ENCODE measurements around a stretch of chr2.

DNA sequence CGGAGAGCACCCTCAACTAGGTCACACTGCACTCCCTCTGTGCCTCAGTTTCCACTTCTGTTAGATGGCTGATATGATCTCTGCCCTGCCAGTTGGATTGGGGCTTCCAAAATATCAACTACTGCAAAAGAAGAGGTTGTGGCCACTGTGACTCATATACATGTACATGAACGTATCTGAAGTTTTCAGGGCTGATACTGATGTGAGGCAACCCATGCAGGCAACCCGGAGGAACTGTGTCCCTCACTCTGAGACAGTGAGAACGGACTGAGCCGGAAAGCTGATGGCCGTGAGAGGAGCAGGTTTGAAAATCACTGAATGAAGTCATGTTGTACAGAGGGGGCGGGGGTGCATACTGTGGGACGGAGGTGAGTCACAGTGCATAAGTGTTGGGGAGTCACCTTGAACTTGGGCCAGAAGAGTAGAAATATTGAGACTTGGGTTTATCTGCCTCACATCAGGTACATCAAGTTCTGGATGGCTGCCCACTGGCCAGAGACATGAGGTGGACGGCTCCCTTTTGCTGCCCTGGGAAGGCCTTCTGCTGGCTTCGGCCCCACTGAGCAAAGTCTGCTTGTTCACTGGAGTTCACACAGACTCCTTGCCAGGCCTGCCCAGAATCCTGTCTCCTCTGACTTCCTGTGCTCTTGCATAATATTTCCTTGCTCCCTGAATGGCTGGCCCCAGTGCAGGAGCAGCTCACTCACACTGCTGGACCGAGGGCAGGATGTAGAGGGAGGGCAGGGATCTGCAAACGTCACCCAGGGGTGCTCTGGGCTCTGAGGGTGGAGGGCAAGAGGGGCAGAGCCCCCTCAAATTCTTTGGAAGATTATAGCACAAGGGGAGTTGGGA is 18.0 kb downstream of the EPAS1 start:
- PRO-cap, 3 experiments = peak in 3 of 3 experiments; most common plus-strand start position 702 of the sequence (in 2); most common minus-strand start position 269 of the sequence (in 3)
- RAMPAGE, long total RNA = no peak
- RRBS, 2 experiments = 12 to 14% methylated on average over 2 to 3 of the region's 12 CpGs

- PRO-cap, 3 experiments = no peak in any of the 3 experiments
- RAMPAGE, long total RNA = no peak
- RRBS, 2 experiments = no CpG with 5 or more reads among the region's 7 CpGs
Measured at GRCh38 chr2:46461804-46462269, 80.5 kb upstream of the RHOQ start.

- PRO-cap, 3 experiments = no peak in any of the 3 experiments
- RAMPAGE, long total RNA = no peak
- RRBS, 2 experiments = no CpG with 5 or more reads among the region's 5 CpGs
Measured at GRCh38 chr2:46545215-46545810, 2.9 kb upstream of the ATP6V1E2 start.

GRCh38 chr2:46642008-46642991 is 25.3 kb downstream of the CRIPT start:
- PRO-cap, 3 experiments = no peak in any of the 3 experiments
- RAMPAGE, long total RNA = no peak
- RRBS, 2 experiments = no CpG with 5 or more reads among the region's 7 CpGs

DNA sequence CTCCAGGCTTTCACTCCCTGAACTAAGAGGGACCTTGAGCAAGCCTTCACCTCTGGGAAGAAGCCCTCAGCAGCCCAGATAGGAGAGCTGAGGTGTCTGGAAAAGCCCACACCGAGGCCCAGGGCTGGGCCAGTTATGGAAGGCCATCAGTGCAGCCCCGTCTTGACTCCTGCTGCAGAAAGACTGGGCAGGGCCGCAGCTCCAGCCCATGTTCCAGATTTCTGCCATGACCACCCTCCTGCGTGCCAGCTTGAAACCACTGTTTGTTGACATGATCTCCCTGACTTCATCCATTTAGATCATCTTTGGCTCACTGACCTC is 36.3 kb downstream of the CRIPT start:
- PRO-cap, 3 experiments = no peak in any of the 3 experiments
- RAMPAGE, long total RNA = no peak
- RRBS, 2 experiments = no CpG with 5 or more reads among the region's 4 CpGs

- PRO-cap, 3 experiments = no peak in any of the 3 experiments
- RAMPAGE, long total RNA = no peak
- RRBS, 2 experiments = no CpG with 5 or more reads among the region's 3 CpGs
Measured at GRCh38 chr2:46656523-46657007, 39.5 kb downstream of the CRIPT start.

- PRO-cap, 3 experiments = peak in 2 of 3 experiments; most common minus-strand start chr2:46818233 (in 2)
- RAMPAGE, long total RNA = no peak
- RRBS, 2 experiments = no CpG with 5 or more reads among the region's 2 CpGs
Measured at GRCh38 chr2:46818106-46818335, 97.6 kb downstream of the MCFD2 start.

GRCh38 chr2:46943761-46944206 is 2.8 kb downstream of the TTC7A start:
- PRO-cap, 3 experiments = no peak in any of the 3 experiments
- RAMPAGE, long total RNA = no peak
- RRBS, 2 experiments = no CpG with 5 or more reads among the region's 2 CpGs

DNA sequence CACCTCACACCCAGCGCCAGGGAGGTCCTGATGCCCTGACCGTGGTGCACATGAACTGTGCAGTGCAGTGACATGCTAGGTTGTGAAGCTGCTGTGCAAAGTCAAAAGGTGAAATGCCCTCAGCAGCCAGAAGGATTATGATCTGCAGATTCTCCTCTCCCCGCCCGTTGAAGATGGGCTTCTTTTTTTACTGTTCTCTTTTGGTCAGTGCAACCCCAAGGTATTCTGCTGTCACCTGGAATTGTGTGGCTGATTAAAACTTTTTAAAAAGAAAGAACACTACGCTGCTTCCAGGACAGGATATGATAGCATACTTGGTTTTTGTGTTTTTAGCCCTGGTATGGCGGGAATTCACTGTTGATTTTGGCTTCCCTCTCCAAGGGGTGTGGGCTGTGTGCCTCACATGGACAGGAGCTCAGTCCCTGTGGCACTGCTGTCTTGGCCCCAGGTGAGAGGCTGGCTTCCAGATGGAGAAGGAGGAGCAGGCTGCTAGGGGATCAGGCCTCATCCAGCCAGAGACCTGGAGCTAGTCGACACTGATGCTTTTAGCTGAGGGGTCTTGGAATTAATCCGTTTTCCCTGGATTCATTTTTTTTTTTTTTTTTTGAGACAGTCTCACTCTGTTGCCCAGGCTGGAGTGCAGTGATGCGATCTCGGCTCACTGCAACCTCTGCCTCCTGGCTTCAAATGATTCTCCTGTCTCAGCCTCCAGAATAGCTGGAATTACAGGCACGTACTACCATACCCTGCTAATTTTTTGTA is 24.1 kb downstream of the TTC7A start:
- PRO-cap, 3 experiments = no peak in any of the 3 experiments
- RAMPAGE, long total RNA = no peak
- RRBS, 2 experiments = no CpG with 5 or more reads among the region's 11 CpGs

DNA sequence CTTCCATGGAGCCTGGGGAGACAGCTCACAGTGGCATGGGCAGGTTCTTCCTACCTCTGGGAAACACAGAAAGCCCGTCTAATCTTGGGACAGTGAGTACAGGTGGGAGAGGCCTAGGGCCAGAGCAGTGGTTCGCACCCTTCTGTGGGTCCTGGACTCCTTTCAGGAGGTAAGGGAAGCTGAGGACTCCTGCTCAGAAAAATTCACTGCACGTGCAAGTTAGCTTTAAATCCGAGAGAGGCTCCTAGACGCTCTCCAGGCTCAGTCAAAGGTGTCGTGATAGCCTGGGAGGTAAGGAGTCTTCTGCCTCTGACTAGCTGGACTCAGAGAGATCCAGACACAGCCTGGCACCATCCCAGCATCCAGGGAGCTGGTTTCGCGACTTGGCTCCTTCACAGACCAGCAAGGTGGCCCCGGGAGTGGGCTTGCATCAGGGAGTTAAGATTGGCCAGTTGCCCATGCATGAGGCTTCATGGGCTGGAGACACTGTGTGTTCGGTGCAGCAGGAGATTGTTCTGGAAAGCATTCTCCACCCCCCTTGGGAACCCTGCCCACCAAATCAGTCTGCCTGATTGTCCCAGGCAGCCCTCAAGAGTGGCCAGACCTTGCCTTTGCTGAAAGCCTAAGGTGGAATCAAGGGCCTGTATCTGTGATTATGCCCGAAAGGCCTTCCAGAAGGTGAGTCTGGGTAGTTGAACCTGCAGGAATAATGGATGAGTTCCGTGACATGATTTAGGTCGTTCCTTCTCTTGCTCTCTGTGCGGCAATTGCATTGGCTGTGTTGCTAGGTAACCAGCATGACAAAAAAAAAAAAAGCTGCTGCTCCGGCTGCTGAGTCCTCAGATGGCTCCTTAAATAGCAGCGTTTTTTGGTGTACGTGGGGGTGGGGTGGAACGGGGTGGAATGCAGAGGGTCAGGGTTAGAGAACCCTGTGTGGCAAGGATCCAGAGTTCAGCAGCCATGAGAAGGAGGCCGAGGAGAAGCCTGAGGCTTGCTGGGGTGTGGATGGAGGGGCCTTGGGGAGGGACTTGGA is 67.4 kb downstream of the TTC7A start:
- PRO-cap, 3 experiments = no peak in any of the 3 experiments
- RAMPAGE, long total RNA = no peak
- RRBS, 2 experiments = no CpG with 5 or more reads among the region's 19 CpGs

GRCh38 chr2:47041079-47041531 is 100.1 kb downstream of the TTC7A start:
- PRO-cap, 3 experiments = peak in 1 of 3 experiments; most common plus-strand start chr2:47041354 (in 1); most common minus-strand start chr2:47041251 (in 1)
- RAMPAGE, long total RNA = no peak
- RRBS, 2 experiments = no CpG with 5 or more reads among the region's 11 CpGs

DNA sequence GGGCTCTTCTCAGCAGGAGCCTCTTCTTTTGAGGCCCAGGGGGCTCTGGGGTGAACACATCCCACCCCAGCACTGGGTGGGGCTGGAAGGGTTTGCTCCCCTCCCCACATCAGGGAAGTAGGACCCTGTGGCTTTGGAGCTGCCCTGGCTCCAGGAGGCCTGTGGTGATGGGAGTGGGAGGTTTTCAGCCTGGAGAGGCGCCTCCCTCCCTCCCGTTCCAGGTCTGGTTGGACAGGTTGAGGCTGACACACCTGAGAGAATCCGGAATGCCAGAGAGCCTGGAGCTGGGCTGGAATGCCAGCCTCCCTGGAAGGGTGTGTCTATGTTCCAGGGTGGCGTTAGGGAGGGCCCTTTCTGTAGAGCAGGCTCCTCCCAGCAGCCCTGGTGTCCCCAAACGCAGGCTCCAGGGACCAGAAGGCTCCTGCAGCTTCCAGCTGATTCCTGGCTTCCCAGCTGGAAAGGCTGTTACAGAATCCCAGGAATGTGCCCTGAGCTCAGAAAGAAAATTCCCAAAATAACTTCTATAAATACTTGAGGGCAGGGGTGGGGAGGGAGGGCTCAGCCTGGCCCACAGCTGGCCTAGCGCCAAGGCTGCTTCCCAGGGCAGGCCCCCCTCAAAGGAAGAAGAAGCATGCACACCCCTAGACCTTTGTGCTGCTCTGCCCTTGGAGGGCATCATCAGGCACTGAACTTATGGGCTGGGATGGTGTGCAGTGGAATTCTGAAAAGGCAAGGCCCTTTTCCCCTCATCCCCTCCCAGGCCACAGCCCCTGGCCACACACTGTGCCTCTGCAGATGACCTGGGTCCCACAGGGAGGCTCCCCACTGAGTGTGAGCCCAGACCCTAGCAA is 85.4 kb downstream of the STPG4 start:
- PRO-cap, 3 experiments = no peak in any of the 3 experiments
- RAMPAGE, long total RNA = no peak
- RRBS, 2 experiments = no CpG with 5 or more reads among the region's 6 CpGs

GRCh38 chr2:47174503-47174784 is 1.9 kb downstream of the CALM2 start:
- PRO-cap, 3 experiments = no peak in any of the 3 experiments
- RAMPAGE, long total RNA = no peak
- RRBS, 2 experiments = no CpG with 5 or more reads among the region's 4 CpGs

- PRO-cap, 3 experiments = no peak in any of the 3 experiments
- RAMPAGE, long total RNA = no peak
- RRBS, 2 experiments = no CpG with 5 or more reads among the region's 3 CpGs
Measured at GRCh38 chr2:47301050-47301685, 67.9 kb upstream of the EPCAM start.

- PRO-cap, 3 experiments = no peak in any of the 3 experiments
- RAMPAGE, long total RNA = no peak
- RRBS, 2 experiments = no CpG with 5 or more reads among the region's 5 CpGs
Measured at GRCh38 chr2:47309524-47310008, 59.5 kb upstream of the EPCAM start.

GRCh38 chr2:47357416-47357909 is 11.6 kb upstream of the EPCAM start:
- PRO-cap, 3 experiments = no peak in any of the 3 experiments
- RAMPAGE, long total RNA = no peak
- RRBS, 2 experiments = no CpG with 5 or more reads among the region's 6 CpGs

- PRO-cap, 3 experiments = no peak in any of the 3 experiments
- RAMPAGE, long total RNA = no peak
- RRBS, 2 experiments = no CpG with 5 or more reads among the region's 3 CpGs
Measured at GRCh38 chr2:47379379-47379995, 10.4 kb downstream of the EPCAM start.

DNA sequence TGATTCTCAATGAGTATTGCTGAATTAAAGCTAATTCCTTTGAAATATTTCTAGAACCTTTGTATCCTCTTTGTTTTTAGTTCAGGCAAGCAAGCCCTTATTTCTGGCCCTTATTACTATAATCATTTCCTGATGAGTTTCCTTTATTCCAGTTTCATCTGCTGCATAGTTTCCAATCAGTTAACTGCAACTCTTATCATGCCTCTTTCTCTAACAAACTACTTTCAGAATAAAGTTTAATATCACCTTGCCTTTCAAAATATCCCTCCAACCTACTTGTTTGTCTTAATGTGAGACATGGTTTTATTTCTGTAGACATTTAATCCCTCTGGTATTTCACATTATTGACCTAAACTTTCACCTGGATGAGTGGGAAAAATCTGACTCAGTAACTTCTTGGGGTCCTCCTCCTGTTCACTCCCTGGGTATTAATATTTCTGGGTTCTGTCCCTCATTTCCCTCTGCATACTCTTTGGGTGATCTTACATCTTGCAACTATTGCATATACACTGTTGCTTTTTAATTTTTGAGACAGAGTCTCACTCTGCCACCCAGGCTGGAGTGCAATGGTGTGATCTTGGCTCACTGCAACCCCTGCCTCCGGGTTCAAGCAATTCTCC is 27.9 kb downstream of the MSH6 start:
- PRO-cap, 3 experiments = no peak in any of the 3 experiments
- RAMPAGE, long total RNA = no peak
- RRBS, 2 experiments = no CpG with 5 or more reads among the region's 1 CpG

DNA sequence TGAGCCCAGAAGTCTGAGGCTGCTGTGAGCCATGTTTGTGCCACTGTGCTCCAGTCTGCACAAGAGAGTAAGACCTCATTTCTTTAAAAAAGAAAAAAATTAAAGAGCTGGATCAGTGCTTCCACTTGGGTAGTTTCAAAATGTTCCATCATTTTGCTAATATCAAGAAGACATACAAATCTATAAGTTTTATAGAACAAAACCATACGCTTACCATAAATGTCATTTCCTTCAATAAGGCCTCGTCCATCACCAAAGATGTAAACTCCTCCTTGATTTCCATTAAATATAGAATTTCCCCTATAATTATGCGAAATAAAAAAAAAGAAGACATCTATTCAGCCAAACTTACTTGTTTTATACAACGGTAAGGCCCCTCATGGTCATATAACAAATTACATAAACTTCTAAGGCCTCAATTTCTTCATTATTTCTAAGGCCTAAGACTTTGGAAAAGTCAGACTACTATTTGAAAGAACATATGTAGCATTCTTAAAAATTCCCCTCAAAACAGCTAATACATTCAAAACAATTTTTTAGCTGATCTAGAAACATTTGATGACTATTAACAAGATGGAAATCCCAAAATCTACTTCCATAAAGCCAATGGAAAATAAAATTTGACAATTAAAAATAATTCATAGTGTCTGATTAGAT is 39.2 kb downstream of the MSH6 start:
- PRO-cap, 3 experiments = no peak in any of the 3 experiments
- RAMPAGE, long total RNA = no peak
- RRBS, 2 experiments = no CpG with 5 or more reads among the region's 4 CpGs

DNA sequence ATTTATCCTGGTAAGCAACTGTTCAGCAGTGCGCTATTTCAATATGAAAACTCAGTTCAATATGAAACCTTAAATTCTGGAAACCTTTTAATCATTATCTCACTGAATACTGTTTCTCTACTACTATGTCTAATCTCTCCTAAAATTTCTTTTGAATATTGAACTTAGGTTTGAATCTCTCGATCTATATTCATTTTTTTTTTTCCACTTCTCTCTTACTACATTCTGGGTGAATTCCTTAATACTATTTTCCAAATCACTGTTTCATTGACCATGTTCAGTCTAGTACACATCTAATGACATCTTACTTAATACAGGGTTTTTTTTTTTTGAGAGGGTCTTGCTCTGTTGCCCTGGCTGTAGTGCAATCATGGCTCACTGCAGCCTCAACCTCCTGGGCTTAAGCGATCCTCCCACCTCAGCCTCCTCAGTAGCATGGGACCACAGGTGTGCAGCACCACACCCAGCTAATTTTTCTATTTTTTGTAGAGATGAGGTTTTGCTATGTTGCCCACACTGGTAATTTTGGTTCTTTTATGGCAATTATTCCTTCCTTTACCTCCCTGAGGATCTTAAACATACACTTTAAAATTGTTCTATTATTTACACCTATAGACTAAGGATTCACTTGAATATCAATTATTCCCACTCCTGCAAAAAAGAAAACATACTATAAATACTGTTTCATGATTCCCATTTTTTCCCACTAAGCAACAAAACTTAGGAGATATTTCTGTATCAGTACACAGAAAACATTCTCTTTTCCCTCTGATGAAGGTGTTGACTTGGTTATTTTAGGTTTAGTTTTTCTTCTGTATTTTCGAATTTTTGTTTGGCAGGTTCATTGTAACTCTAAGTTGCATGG is 29.3 kb downstream of the FBXO11 start:
- PRO-cap, 3 experiments = no peak in any of the 3 experiments
- RAMPAGE, long total RNA = no peak
- RRBS, 2 experiments = no CpG with 5 or more reads among the region's 4 CpGs